Measurements from ENCODE around the genes RTP1 and SST.

DNA sequence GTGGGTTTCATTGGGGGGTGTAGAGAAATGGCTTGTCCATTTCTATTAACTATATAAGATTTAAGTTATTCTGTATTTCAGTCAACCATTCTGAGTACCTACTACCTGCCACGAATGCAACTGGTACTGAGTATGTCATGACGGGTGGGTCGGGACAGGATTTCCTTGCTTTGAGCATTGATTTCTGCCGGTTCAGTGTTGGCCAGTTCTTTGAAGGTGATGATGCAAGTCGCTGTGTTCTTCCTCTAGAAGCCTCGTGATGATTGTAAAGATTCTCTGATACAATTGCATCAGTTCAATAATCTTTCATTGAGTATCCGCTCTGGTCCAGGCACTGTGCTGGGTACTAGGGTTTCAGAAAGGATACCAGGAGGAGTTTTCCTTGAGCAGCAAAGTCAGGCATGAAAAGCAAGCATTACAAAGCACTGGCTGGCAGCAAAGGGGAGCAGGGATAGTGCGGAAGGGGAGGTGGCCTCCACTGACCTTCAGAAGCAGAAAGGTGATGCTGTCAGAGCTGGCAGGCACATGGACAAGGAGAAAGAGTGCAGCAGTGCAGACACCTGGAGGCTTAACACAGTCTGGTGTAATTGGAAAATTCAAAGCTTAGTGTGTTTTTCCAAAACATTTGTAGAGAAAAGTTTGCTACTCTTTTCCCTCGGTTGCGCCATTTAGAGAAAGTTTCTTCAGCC lies 100.1 kb downstream of the RPL39L start:
- PRO-cap, result no peak
- RAMPAGE, long total RNA, 4 experiments, result no peak in any of the 4 experiments

- PRO-cap, result no peak
- RAMPAGE, long total RNA, 4 experiments, result no peak in any of the 4 experiments
Measured at GRCh38 chr3:187041421-187041780, 97.9 kb downstream of the RPL39L start.

DNA sequence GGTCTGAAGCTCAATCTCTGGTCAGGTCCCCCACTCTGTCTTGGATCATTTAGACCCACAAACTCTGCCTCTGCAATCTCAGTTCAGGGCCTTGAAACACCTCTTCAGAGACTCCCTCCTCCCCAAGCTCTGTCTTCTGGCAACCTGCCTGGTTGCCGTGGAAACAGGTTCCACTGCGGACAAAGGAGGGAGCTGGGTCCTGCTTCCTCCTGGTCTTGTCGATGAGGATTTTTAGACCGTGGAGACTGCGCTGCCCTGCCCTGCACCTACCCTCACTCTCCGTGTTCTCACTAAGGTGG lies at the start of gene RTP1:
RTP1 (plus strand) TSS at position 192 of the 299 bp plus-strand sequence.
- PRO-cap, result no peak
- RAMPAGE, long total RNA, 4 experiments, result no peak in any of the 4 experiments

GRCh38 chr3:187295381-187295769 lies 3.8 kb upstream of the MASP1 start:
- PRO-cap, result no peak
- RAMPAGE, long total RNA, 4 experiments, result no peak in any of the 4 experiments

- PRO-cap, result no peak
- RAMPAGE, long total RNA, 4 experiments, result no peak in any of the 4 experiments
Measured at GRCh38 chr3:187670092-187670740, at the start of gene SST. SST (minus strand) TSS chr3:187670394.

- PRO-cap, result no peak
- RAMPAGE, long total RNA, 4 experiments, result no peak in any of the 4 experiments
Measured at GRCh38 chr3:187721169-187721896, 19.0 kb upstream of the RTP2 start.

- PRO-cap, result no peak
- RAMPAGE, long total RNA, 4 experiments, result no peak in any of the 4 experiments
Measured at GRCh38 chr3:187741817-187742041, 3.5 kb downstream of the BCL6 start.

DNA sequence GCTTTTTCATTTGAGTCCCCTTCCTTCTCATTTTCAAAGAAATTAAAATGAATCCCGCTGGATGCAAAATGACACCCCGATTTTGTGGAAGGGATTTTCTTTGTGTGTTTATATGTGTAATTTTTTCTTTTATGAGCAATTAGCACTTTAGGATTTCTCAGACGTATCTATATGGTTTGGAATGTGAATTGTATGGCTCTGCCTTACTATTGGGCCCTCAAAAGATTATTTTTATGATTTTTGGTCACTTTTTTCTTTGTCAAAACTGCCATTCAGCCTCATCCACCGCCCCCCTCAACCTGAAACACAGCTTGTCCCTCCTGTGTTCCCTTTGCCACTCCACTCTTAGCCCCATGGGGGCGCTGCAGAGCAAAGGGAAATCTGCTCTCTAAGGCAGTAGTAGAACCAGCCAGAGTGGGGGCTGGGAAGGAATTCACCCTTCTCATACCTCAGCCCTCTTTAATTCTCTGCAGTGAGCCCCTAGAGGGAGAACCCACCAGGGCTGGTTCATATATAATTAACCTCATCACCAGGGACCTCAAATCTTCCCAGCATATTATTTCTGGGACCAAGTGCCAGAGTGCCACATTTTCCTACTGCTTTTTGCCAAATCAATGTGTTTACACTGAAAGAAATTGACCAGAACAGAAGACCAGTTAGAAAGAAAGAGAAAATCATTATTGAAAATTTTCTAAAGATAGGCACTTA lies 2.7 kb upstream of the BCL6 start:
- PRO-cap, result no peak
- RAMPAGE, long total RNA, 4 experiments, result no peak in any of the 4 experiments

- PRO-cap, result no peak
- RAMPAGE, long total RNA, 4 experiments, result no peak in any of the 4 experiments
Measured at GRCh38 chr3:188097922-188098506, 55.9 kb upstream of the LPP start.

- PRO-cap, result bidirectional peak, plus-strand start at chr3:188154626, minus-strand start at chr3:188154519
- RAMPAGE, long total RNA, 4 experiments, result no peak in any of the 4 experiments
Measured at GRCh38 chr3:188154544-188154702, 466 bp downstream of the LPP start.

DNA sequence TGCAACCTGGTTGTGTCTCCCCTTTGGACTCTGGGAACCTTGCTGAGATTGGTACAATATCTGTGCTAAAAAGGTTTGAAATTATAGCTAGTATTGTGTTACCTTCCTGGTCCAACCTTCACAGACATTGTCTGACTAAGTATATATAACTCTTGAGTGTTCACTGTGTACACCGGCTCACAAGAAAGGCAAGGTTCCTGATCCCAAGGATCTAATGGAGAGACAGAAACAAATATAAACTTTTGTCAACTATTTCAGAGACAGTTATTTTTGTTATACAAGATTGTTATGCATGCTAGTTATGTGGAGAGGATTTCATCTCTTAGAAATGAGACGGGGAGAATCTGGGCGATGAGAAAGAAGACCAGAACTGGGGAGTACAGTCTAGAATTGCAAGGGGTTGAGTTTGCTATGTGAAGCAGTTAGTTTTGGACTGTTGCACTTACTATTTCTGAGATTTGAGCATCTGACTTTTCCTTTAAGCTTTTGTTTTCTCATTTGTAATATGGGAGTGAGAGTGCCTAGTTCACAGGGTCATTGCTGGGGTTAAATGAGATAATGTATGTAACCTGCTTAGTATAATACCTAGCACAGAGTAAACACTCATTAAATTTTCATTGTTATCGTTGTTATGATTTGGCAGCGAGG lies 52.5 kb downstream of the LPP start:
- PRO-cap, result bidirectional peak, plus-strand start at position 367 of the sequence, minus-strand start at position 181 of the sequence
- RAMPAGE, long total RNA, 4 experiments, result no peak in any of the 4 experiments

GRCh38 chr3:188233011-188233512 lies 79.1 kb downstream of the LPP start:
- PRO-cap, result unidirectional peak, minus-strand start at chr3:188233375
- RAMPAGE, long total RNA, 4 experiments, result no peak in any of the 4 experiments

GRCh38 chr3:188261100-188261401 lies 107.1 kb downstream of the LPP start:
- PRO-cap, result unidirectional peak, minus-strand start at chr3:188261201
- RAMPAGE, long total RNA, 4 experiments, result no peak in any of the 4 experiments

DNA sequence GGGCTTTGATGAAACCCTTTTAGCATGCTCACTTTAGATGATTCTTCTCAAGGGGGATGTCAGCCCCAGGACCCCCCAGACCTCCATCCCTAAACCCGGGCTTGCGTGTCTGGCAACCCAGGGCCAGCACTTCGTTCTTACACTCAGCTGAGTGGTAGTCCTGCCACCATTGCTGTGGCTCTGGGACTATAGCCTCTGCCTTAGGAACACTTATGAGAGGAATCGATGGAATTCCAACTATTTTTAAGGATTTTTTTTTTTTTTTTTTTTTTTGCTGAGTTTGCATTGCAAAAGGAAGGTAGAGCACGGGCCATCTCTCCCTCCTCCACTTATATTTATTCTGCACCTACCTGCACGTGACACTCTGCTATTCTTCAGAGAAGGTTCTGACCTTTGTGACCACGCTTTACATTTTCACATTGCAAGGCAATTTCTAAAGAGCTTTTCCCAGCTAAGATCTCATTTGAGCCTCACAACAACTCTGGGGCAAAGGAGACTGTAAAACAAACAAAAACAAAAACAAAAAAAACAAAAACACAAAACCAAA lies 113.9 kb downstream of the LPP start:
- PRO-cap, result no peak
- RAMPAGE, long total RNA, 4 experiments, result no peak in any of the 4 experiments

GRCh38 chr3:188270189-188270955 lies 116.4 kb downstream of the LPP start:
- PRO-cap, result bidirectional peak, plus-strand start at chr3:188270824, minus-strand start at chr3:188270733
- RAMPAGE, long total RNA, 4 experiments, result no peak in any of the 4 experiments

DNA sequence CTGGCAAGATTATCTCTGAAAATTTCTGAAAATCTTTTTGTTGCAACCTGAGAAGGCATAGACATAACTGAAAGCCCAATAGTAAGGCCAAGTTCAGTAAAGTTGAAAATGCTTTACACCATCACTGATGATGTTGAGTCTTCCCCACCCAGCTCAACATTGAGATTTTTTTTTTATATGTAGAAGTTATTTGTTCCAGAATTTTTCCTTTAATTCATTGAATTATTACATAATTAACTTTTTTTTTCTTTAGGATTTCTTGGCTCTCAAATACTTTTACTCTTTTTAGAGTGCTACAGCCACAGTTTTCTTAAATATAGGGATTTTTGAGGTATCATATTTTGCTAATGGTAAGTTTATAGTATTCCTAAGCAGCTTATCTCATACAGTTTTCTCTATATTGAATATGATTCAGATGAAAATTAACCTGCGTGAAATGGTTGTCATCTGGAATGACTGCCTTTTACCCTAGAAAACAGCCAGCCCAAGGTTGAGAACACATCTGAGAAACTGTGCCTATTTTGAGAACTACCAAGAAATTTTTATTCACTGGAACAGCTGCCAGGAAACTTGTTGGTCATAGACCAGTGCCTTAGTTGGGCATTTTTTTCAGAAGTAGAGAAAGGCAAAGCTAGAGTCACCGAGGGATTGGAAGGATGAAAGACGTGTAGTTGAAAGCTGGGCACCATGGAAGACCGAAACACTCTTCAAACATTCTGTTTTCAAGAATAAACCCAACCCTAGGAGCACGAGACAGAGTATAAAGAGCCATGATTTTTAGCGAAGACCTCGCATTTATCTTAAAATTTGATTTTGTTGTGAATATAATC lies 276.9 kb downstream of the LPP start:
- PRO-cap, result unidirectional peak, plus-strand start at position 634 of the sequence
- RAMPAGE, long total RNA, 4 experiments, result no peak in any of the 4 experiments

GRCh38 chr3:188431518-188432066 lies 277.6 kb downstream of the LPP start:
- PRO-cap, result unidirectional peak, plus-strand start at chr3:188431630
- RAMPAGE, long total RNA, 4 experiments, result no peak in any of the 4 experiments

GRCh38 chr3:188578614-188579347 lies 424.8 kb downstream of the LPP start:
- PRO-cap, result no peak
- RAMPAGE, long total RNA, 4 experiments, result no peak in any of the 4 experiments

DNA sequence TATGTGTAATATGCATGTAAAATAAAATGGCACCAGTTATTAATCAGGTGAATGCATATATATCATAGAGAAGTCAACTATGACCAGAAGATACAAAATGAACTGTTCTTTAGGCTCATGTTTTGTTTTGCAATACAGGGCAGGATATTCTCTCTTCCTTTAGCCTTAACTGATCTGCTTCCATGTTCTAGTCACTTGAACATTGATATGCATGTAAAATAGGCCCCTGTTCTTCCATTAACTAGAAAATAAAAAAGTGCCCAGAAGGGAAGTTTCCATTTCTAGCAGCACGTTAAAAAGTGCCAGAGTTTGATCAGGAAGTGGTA lies 501.0 kb downstream of the LPP start:
- PRO-cap, result no peak
- RAMPAGE, long total RNA, 4 experiments, result no peak in any of the 4 experiments

- PRO-cap, result no peak
- RAMPAGE, long total RNA, 4 experiments, result no peak in any of the 4 experiments
Measured at GRCh38 chr3:188689106-188689661, 482.6 kb upstream of the TPRG1 start.